Liver (tissue), 9 donors: ENCODE data around the gene HBEGF.

- PRO-cap, 5 experiments, result peak in 5 of 5 experiments; most common minus-strand start chr5:139561102 (in 5)
- RAMPAGE, long total RNA, 2 experiments, result no peak in any of the 2 experiments
- RRBS, result 1% methylated on average over 14 of the region's 29 CpGs
Observed at GRCh38 chr5:139561046-139561258, 187 bp upstream of the UBE2D2 start.

- PRO-cap, 5 experiments, result no peak in any of the 5 experiments
- RAMPAGE, long total RNA, 2 experiments, result no peak in any of the 2 experiments
- RRBS, result 22% methylated on average over 5 of the region's 14 CpGs
Observed at GRCh38 chr5:139659677-139660087, 11.5 kb downstream of the CXXC5 start.

DNA sequence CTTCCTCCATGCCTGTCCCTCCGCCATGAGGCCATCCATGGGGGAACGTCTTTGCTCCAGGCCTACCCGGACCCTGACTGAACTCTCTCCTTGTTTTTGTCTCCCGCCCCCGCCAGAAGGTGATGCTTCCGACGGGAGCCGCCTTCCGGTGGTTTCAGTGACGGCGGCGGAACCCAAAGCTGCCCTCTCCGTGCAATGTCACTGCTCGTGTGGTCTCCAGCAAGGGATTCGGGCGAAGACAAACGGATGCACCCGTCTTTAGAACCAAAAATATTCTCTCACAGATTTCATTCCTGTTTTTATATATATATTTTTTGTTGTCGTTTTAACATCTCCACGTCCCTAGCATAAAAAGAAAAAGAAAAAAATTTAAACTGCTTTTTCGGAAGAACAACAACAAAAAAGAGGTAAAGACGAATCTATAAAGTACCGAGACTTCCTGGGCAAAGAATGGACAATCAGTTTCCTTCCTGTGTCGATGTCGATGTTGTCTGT, 34.6 kb downstream of the CXXC5 start:
- PRO-cap, 5 experiments, result no peak in any of the 5 experiments
- RAMPAGE, long total RNA, 2 experiments, result no peak in any of the 2 experiments
- RRBS, result 92% methylated on average over 5 of the region's 25 CpGs

GRCh38 chr5:139683242-139683496, 35.0 kb downstream of the CXXC5 start:
- PRO-cap, 5 experiments, result no peak in any of the 5 experiments
- RAMPAGE, long total RNA, 2 experiments, result no peak in any of the 2 experiments
- RRBS, result no CpG with 5 or more reads among the region's 7 CpGs

- PRO-cap, 5 experiments, result peak in 3 of 5 experiments; most common minus-strand start chr5:139711357 (in 2)
- RAMPAGE, long total RNA, 2 experiments, result no peak in any of the 2 experiments
- RRBS, result 3% methylated on average over 38 of the region's 99 CpGs
Observed at GRCh38 chr5:139710669-139711694, 62.8 kb downstream of the CXXC5 start.

DNA sequence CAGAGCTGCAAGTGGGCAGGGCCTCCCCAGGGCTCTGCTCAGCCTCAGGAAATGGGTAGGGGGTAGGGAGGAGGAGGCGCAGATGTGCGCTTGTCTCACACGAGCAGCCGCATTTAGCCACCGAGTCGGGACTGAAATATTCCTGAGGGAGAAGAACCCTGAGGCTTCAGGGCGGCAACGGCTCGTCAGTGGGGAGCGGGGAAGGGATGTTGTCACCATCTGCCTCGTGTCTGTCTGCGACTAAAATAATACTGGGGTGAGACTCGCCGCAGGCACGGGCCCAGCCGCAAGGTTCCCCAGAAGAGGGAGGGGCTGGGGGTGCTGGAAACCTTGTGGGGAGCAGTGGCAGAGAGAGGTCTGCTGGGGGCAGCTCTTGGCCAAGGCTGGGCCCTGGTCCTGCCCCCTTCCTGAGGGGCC, 55.3 kb upstream of the PSD2 start:
- PRO-cap, 5 experiments, result no peak in any of the 5 experiments
- RAMPAGE, long total RNA, 2 experiments, result no peak in any of the 2 experiments
- RRBS, result no CpG with 5 or more reads among the region's 16 CpGs

- PRO-cap, 5 experiments, result no peak in any of the 5 experiments
- RAMPAGE, long total RNA, 2 experiments, result no peak in any of the 2 experiments
- RRBS, result no CpG with 5 or more reads among the region's 37 CpGs
Observed at GRCh38 chr5:139759105-139759667, 36.4 kb upstream of the PSD2 start.

DNA sequence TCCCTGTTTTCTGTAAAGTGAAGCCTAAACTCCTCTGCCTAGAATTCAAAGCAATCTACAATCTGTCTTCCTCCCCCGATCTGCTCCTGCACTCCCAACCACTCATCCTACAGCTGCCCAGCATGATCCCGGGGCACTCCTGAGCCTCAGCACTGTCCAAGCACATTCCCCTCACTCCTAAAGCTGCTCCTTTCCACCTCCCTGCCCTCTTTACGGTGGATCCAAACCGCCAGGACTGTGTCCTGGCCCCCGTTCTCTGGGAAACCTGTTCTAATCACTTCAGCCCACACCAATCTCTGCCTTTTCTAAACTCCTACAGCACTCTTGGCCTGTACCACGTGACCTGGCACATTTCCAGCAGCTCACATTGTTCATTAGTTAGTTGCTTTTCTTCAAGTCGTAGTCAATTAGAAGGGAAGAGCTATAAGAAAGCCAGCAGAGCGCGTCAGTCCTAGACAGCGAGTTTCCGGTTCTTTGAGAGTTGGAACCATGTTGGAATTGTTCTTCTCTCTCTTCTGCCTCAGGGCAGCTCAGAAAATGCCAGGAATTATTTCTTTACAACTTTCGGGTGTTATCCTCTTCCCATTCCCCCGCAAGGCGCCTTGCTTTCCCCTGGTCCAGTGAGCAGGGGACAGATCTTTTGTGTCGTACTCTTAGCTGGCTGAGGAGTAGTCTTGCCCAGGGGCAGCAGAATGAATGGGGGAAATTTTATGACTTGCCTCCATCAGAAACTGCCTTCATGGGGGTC, 60.8 kb downstream of the NRG2 start:
- PRO-cap, 5 experiments, result no peak in any of the 5 experiments
- RAMPAGE, long total RNA, 2 experiments, result no peak in any of the 2 experiments
- RRBS, result no CpG with 5 or more reads among the region's 15 CpGs

- PRO-cap, 5 experiments, result no peak in any of the 5 experiments
- RAMPAGE, long total RNA, 2 experiments, result no peak in any of the 2 experiments
- RRBS, result no CpG with 5 or more reads among the region's 10 CpGs
Observed at GRCh38 chr5:140013966-140014540, 29.0 kb downstream of the NRG2 start.

DNA sequence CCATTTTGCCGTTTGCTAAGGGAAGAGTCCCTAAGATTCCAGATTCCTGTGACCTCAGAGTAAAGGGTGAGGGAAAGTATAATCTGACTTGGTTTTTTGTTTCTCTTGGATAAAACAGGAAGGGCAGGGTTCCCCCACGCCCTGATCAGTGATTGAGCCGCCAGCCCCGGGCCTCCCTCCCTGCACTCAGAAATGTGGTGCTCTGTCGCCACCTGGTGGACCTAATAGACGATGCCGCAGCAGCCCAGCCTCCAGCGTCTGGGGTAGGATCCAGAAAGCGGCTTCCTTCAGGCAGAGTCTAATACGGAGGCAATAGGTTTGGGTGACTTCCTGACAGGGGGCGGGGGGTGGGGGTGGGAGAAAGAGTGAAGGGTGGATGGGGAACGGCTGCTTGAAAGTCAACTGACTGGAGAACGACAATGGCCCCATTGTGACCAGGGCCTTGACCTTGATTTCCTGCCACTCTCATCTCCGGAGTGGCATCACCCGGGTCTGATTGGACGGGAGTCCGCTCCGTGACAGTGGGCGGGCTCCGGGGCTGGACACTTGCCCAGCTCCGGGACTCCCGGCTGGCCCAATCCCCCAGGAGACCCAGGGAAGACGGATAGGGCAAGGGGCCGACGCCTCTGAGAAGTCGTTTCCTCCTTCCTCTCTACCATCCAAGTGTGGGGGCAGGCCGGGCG, 17.8 kb upstream of the CYSTM1 start:
- PRO-cap, 5 experiments, result peak in 1 of 5 experiments; most common plus-strand start position 594 of the sequence (in 1)
- RAMPAGE, long total RNA, 2 experiments, result no peak in any of the 2 experiments
- RRBS, result 3% methylated on average over 7 of the region's 28 CpGs

- PRO-cap, 5 experiments, result peak in 3 of 5 experiments; most common plus-strand start chr5:140178113 (in 1); most common minus-strand start chr5:140177921 (in 3)
- RAMPAGE, long total RNA, 2 experiments, result no peak in any of the 2 experiments
- RRBS, result no CpG with 5 or more reads among the region's 2 CpGs
Observed at GRCh38 chr5:140177774-140178449, 2.9 kb downstream of the CYSTM1 start.

DNA sequence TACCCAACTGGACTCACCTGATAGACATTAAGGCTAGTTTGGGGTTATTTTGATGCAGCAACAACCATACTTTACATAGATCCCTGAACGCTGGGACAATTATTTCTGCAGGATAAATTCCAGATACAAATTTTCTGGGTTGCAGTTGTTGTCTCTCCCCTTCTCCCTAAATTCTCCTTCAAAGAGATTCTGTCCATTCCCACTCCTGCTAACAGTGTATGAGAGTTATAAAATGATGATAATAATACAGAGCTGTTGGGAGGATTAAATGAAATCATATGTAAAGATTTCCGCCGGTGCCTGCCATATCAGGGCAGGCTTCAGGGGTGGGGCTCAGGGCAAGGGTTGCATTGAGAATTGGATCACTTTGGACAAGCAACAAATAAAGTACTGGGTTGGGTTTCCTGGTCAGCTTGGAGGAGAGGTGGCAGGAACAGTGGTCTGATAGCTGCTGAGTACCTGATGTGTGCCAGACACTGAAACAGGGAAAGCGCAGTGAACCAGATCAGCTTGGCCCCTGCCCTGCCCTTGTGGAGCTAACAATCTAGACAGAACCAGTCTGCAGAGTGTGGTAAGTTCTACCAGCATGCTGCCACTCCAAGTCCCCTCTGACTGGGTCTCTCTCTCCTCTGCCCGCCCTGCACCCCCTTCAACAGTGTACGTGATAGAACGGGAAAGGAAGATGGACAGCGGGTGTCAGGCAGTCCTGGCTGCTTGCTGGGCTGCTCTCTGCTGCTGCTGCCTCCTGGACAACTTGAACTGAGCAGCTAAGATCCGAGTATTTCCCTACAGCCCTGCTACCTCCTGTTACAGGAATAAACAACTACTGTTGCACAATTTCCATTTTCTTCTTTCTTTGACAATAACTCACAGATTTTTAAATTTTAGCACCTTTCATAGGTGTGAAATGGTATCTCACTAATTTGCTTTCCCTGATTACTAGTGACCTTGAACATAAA, 53.4 kb downstream of the CYSTM1 start:
- PRO-cap, 5 experiments, result no peak in any of the 5 experiments
- RAMPAGE, long total RNA, 2 experiments, result no peak in any of the 2 experiments
- RRBS, result no CpG with 5 or more reads among the region's 9 CpGs

DNA sequence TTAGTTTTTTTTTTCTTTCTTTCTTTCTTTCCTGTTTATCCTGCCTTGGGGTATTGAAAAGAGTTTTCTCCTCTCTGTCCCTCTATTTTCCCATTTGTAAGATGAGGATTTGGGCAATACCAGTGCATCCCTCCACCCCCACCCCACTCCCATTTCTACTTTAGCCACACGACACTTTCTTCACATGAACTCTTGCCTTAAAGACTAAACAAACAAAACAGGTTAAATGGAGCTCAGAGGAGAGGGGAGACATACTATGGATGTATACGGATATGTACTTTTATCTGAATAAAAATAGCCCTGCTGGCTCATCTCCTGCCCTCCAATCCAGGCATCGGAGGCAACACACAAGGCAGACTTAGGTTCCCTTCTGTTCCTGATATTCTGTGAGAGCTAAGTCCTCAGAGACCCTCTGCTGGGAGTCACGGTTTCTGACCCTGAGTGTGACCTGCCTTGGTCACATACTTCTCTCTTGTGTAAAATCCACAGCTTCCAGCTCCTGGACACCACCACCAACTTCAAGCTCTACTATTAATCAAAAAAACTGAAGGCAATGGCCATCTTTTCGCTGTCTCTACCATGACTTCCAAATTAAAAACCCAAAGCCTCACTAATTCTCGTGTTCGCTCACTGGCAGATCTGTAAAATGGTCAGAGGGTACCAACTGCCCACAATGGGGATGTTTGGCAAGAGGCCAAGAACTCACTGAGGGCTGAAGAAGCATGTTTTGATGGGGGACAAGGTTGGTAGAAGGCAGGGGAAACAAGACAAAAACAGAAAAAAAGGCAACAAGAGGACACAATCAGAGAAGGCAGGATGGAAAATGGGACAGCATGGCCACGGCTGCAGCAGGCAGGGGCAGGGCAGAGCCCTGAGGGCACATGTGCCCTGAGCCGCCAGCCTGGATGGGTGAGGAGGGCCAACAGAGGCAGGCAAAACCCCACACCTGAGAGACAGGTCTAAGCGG, 50.6 kb downstream of the PFDN1 start:
- PRO-cap, 5 experiments, result no peak in any of the 5 experiments
- RAMPAGE, long total RNA, 2 experiments, result no peak in any of the 2 experiments
- RRBS, result no CpG with 5 or more reads among the region's 10 CpGs

DNA sequence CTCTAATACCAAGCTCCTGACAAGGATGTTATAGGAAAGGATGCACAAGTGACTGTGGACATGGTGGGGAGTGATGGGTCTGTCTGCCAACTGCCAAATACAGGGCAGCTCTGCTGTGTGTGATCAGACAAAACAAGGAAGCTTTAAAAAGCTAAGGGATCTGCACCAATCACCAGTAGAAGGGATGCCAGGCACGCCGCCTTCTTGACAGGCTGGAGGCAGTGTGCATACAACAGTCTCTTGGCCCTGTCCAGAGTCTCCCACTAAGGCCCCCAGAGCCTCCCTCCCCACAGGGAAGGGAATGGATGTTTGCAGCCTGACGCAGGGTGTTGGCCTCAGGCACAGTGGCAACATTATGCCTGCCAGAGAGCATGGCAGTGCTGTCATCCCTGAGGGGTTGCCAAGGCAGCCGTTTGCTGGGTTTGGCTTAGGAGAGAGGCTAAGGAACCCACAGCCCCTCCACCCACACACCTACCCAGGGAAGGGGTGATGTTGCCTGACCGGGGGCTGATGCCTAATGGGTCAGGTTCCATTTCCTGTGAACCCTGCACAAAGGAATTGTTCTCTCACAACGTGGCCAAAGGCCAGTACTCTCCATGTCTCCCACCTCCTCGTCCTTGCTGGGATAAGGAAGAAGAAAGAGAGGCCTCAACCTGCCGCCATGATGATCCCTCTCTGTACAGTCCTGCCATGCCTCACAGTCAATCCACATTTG, 4.8 kb downstream of the HBEGF start:
- PRO-cap, 5 experiments, result no peak in any of the 5 experiments
- RAMPAGE, long total RNA, 2 experiments, result no peak in any of the 2 experiments
- RRBS, result no CpG with 5 or more reads among the region's 8 CpGs

DNA sequence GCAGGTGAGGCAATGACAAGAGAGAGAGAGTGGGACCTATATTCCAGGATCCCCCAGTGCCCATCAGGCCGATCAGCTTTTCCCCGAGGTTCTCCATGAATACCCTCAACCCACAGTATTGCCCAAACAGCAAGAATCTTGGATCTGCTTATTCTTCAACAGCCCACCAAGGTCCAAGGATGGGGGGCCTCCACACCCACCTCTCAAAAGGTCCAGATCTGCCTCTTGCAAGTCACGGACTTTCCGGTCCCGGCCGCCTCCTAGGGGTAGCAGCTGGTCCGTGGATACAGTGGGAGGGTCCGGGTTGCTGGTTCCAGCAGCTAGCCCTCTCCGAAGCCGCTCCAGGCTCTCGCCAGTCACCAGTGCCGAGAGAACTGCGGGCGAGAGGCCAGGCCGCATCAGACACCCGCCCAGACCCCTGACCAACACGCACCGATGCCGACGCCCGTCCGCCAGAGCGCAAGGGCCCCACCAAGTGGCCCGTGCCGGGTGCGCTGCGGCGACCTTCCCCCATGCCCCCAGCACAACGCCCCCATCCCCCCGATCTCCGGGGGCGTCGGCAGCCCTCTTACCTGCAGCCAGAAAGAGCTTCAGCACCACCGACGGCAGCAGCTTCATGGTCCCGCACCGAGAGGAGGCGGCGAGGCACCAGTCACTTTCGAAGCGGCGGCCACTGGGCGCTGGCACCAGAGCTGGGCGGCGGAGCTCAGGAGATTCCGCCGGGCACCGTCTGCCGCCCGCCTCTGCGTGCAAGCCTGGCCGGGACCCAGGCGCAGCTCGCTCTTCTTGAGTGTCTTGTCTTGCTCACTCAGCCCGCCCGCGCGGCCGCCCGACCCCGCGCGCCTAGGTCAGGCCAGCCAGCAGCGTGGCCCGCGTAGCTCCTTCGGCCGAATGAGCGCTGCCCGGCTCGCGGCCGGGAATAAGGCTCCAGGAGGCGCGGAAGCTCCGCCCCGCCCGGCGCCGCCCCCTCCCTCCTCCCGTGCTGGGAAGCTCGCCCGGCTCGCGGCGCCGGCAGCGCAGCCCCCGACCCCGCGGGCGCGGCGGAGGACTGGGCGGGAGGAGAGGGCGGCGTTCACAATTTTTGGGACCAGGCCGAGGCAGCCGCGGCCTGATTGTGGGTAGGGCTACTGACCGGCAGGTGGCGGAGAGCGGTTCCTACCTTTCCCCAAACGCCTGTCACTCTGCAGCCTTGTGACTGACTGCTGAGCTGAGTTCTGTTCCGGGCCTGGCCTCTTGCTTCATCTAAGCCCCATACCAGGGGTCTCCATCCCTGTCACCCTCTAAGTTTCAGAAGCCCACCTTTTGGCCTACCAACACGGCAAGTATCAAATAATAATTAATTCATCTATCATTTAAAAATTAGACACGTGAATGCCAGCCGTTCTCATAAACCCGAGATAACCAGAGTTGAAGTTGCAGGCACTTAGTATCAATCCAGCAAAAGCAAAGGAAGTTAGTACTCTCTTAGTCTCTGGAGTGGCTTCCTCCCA, at the start of gene HBEGF:
HBEGF (minus strand) TSS at position 893 of the 1,490 bp plus-strand sequence.
- PRO-cap, 5 experiments, result peak in 5 of 5 experiments; most common plus-strand start position 1,014 of the sequence (in 2); most common minus-strand start position 893 of the sequence (in 5)
- RAMPAGE, long total RNA, 2 experiments, result no peak in any of the 2 experiments
- RRBS, result 4% methylated on average over 32 of the region's 109 CpGs

GRCh38 chr5:140401975-140402394, 352 bp downstream of the ANKHD1 start:
- PRO-cap, 5 experiments, result peak in 1 of 5 experiments; most common minus-strand start chr5:140402053 (in 1)
- RAMPAGE, long total RNA, 2 experiments, result no peak in any of the 2 experiments
- RRBS, result 1% methylated on average over 23 of the region's 41 CpGs

DNA sequence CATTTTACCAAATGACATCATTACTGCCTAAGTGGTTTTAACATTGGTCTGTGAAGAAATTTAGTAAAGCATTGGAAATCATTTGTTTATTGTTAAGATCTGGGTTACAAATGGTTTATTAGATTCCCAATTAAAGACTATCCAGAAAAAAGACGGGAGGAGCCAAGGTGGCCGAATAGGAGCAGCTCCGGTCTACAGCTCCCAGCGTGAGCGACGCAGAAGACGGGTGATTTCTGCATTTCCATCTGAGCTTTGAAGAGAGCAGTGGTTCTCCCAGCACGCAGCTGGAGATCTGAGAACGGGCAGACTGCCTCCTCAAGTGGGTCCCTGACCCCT, 32.2 kb upstream of the EIF4EBP3 start:
- PRO-cap, 5 experiments, result peak in 3 of 5 experiments; most common plus-strand start position 146 of the sequence (in 2)
- RAMPAGE, long total RNA, 2 experiments, result no peak in any of the 2 experiments
- RRBS, result no CpG with 5 or more reads among the region's 9 CpGs

DNA sequence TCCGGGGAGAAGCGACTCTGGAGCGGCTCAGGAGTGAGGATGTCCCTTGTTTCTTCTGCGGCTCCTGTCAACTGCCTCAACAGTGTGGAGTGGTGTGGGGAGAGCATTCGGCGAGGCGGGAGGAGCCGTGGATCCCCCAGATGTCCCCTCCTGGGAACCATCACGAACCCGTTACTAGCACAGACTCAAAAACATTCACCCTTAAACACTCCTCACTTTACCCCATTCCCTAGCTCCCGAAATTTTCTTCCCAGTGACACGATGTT, 227 bp downstream of the SLC35A4 start:
- PRO-cap, 5 experiments, result no peak in any of the 5 experiments
- RAMPAGE, long total RNA, 2 experiments, result no peak in any of the 2 experiments
- RRBS, result no CpG with 5 or more reads among the region's 12 CpGs

DNA sequence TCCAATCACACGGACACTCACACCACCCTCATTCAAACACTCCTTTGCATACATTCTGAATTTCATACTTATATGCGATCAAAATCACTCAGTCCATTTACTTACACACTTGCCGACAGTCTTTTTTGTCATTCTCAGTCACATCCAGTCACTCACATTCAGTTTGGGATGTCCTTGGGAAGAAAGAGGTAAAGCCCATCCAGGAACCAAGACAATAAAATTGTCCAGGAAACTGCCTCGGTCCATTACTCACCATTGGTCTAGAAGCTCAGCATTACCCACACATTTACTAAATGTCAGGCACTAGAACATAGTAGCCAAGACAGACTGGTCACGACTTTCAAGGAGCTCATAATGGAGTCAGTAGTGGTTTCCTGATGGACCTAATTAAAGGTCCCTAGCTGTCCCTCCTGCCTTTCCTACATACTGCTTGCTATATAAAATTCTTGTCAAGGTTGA, 589 bp downstream of the SLC35A4 start:
- PRO-cap, 5 experiments, result no peak in any of the 5 experiments
- RAMPAGE, long total RNA, 2 experiments, result no peak in any of the 2 experiments
- RRBS, result no CpG with 5 or more reads among the region's 5 CpGs

- PRO-cap, 5 experiments, result peak in 4 of 5 experiments; most common plus-strand start chr5:140574401 (in 2); most common minus-strand start chr5:140574180 (in 2)
- RAMPAGE, long total RNA, 2 experiments, result no peak in any of the 2 experiments
- RRBS, result no CpG with 5 or more reads among the region's 5 CpGs
Observed at GRCh38 chr5:140573949-140574705, 9.5 kb downstream of the SLC35A4 start.